Skin of body (tissue), 2 donors: ENCODE results near the gene USP34.

DNA sequence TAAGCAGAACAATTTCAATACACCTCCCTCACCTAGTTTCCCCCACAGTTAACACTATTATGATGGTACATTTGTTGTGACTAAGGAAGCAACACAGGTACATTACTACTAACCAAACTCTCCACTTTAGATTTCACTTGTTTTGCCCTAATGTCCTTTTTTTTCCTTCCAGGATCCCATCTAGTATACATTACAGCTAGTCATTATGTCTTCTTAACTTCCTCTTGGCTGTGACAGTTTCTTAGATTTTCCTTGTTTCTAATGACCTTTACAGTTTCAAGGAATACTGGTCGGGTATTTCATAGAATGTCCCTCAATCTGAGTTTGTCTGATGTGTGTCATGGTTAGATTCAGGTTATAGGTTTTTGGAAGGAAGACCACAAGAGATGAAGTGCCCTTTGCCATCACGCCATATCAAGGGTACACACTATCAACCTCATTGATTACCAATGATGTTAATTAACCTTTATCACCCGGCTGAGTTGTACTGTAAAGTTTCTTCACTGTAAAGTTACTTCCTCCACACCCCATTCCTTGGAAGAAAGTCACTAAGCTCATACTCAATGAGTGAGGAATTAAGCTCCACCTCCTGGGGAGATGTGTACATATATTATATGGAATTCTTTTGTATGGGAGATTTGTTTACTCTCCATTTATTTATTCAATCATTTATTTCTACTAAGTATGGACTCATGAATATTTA lies 56.6 kb downstream of the C2orf74 start:
- RAMPAGE, long total RNA = no peak

GRCh38 chr2:61266433-61267189 lies 104.6 kb downstream of the C2orf74 start:
- RAMPAGE, long total RNA = no peak

GRCh38 chr2:61287259-61287803 lies 125.3 kb downstream of the C2orf74 start:
- RAMPAGE, long total RNA = no peak

- RAMPAGE, long total RNA = no peak
Measured at GRCh38 chr2:61426211-61426713, 44.6 kb downstream of the USP34 start.

DNA sequence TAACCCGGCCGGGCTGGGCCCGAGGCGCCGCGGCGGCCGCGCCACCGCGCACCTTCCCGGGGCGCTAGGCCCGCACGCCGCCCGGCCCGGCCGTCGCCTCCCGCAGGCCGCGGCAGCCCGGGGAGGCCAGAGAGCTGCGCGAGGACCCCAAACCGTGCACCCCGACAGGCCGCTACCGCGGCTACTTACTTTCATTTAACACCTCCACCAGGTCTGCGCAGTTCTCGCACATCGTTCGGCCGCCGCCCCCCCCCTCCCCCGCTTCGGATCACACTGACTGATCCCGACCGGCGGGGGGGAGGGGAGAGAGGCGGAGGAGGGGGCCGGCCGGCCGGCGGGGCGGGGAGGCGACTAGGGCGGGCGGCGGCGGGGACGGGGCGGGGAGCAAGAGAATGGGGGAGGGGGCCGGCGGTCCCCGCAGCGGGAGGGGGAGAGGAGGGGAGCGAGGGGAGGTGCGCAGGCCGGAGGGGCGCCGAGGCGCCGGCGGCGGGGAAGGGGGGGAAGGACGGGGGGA lies 369 bp downstream of the USP34 start:
- RAMPAGE, long total RNA = no peak

- RAMPAGE, long total RNA = start-site peak on the plus strand at chr2:61471307-61471386, 19 and 12 reads in 2 replicates
Measured at GRCh38 chr2:61470975-61471883, at the start of gene USP34. TSS of gene USP34 (minus strand) at chr2:61471087.

DNA sequence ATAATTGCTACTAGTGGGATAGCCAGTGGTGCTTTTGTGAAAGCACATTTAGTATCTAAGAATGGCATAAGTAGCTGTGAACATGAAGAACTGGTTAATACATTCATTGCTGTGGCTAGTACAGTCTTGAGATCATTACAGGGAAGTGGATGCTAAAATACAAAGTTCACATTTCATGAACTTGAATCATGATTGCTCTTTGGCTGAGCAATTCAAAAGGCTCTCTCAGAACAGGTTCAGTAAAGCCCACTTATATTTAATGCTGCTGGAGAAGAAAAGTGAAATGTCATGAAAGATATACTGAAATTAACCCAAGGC lies 132.3 kb upstream of the XPO1 start:
- RAMPAGE, long total RNA = no peak

GRCh38 chr2:61867724-61868858 lies 14.2 kb upstream of the FAM161A start:
- RAMPAGE, long total RNA = no peak

- RAMPAGE, long total RNA = no peak
Measured at GRCh38 chr2:62195119-62195582, 764 bp upstream of the B3GNT2 start.

DNA sequence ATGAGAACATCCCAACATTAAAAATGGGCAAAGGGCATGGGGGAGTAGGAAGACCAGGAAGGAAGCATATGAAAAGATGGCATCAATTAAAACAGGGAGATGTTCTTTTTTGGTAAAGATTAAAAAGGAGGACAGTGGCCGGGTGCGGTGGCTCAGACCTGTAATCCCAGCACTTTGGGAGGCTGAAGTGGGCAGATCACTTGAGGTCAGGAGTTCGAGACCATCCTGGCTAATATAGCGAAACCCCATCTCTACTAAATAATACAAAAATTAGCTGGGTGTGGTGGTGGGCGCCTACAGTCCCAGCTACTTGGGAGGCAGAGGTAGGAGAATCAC lies 14.4 kb downstream of the B3GNT2 start:
- RAMPAGE, long total RNA = no peak

GRCh38 chr2:62309786-62310270 lies 113.9 kb downstream of the B3GNT2 start:
- RAMPAGE, long total RNA = no peak

DNA sequence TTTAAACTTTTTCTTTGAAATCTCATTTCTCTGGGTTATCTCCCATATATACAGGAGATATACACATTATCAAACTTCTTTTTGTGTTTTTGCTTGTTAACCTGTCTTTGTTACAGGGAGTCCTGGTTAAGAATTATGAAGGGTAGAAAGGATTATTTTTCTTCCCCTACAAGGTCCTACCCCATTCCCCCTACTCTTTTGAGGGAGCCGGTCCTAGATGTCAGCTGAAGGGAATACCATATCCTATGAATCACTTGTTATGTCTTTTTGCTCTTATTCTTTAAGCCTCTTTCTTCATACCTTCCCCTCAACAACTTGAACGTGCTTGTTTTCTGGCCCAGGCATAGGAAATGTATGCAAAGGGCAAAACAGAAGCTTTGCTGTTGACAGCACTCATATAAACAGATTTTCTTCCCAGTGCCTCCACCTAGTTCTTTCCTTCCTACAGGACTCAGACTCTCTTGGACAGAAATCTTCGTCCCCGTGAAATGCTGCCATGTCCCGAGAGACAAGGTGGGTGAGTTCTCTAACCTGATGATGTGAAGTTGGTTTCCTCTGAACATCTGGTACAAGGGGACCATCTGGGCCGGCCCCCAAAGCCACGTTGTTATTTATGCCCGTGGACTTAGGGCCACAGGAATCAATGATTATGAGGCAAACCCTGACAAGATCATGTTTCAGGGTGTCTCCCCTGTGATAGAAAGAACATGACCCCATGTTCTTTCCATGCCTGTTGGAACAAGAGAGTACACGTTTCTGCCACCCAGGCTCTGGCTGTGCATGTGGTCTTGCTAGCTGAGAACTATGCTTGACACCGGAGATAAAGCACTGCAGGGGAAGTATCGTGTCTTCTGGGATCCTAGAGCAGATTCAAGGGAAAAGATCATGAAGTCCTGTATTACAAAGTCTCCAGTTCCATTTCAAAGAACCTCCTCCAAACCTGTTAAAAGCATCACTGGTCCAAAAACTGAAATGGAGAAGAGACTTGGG lies 64.4 kb downstream of the TMEM17 start:
- RAMPAGE, long total RNA = no peak

GRCh38 chr2:62653840-62654078 lies 51.8 kb upstream of the EHBP1 start:
- RAMPAGE, long total RNA = no peak

DNA sequence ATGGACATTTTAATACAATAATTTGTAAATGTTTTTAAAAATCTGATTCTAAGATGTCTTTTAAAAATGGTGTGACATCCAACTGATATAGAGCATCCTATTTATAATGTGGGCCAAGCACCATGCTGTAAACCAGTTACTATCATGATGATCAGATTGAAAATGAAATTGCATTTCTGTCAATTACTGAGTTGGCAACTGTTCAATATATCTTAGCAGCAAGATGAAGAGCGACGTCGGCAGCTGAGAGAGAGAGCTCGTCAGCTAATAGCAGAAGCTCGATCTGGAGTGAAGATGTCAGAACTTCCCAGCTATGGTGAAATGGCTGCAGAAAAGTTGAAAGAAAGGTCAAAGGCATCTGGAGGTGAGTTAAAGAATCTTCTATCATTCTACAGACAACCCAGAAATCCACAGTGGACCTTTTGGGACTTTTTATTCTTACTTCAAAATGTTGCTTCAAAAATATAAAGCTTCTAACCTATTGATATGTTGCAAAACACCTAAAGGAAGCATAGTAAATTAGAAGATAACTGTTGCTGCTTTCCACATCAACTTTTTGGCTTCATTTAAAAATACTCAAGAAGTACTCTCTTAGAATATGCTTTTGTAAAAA lies 71.6 kb upstream of the OTX1 start:
- RAMPAGE, long total RNA = no peak

DNA sequence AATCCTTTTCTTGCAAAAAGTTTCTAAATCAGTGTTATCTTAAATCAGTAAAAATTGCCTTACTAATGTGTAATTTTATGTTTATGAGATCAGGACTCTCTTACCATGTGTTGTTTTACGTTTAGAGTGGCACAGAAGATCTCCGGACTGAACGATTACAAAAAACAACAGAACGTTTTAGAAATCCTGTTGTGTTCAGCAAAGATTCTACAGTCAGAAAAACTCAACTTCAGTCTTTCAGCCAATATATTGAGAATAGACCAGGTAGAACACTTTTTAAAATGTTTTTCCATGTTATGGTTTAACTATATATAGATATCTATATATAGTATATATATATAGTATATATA lies 57.2 kb upstream of the OTX1 start:
- RAMPAGE, long total RNA = no peak

DNA sequence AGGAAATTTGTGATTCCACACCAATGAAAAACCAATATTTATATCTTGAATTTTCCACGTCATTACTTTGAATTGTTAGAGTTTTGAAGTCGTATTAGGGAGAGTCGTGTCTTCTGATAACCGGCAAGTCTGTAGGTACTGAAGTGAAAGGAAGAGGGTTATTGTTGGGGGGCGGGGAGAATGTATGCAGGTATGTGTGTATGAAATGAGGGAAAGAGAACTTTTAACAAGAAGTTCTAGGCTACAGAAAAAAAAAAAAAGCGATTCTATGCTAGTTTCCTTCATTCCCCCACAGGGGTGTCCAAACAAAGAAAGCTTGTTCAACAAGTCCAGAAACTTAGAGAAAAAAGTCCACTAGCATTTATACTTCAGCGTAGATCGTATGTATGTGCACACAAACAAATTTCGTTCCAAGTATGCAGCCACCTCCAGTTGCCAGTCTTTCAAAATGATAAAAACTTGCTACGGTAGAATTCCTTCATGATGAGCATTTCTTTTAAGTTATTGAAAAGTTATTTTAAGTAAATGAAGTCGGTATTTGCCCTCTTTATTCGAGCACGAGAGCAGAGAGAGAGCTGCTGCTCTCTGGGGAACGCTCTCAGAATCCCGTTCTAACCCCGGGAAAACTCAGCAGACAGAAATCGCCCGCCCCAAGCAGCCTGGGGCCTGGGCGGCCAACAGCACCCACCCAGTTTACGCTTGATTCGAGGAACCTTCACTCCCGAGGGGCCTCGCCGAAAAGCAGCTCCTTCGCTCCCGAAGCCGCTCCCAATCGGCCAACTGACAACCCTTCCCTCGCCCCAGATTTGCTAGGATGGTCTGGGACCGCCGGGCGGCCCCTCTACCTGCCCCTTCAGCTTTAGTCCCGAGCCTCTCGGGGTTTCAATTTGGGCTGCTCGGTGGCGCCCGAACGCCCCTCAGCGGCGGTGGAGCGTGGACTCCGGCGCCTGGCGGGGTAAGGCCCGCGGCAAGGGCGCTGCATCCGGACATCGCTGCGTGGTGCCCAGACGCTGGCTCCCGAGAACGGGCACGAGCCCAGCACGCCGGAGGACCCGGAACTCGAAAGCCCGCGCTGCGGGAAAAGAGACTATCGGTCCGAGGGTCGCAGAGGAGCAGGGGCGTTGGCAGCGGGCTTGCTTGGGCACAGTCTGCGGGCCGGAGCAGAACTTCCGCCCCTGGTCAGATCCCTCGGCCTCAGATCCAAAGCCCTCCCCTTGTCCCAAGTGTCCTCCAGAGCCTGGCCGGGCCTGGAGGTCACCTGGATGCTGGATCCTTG lies 3.4 kb upstream of the OTX1 start:
- RAMPAGE, long total RNA = no peak

DNA sequence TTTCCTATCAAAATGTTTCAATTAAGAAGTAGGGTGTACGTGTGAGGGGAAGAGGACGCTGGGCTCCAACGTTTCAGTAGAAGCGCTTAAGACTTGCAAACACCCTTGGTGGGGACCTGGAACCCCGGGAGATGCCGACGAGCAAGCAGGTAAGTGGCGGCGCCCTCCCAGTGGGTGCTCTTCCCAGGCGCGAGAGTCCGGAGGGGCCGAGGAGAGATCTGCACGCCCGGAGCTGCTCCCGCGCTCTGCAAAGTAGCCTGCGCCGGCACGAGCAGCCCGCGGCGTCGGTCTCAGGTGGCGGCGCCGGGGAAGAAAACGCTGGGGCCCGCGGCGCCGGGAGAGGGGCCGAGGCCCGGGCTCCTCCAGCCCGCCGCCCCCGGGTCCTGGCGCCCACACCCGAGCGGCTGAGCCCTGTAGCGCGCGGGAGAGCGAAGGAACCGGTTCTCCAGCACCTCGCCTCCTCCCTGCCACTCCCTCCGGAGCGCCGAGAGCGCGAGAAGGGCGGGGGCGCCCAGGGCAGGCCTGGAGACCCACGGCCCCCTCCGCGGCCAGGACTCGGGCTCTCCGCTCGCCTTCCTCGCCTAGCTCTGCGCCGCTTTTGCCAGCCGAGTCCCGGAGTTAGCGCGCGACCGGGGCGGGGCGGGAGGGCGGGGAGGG lies 498 bp upstream of the OTX1 start:
- RAMPAGE, long total RNA = no peak

- RAMPAGE, long total RNA = no peak
Measured at GRCh38 chr2:63613736-63614126, 25.0 kb downstream of the MDH1 start.

GRCh38 chr2:63614988-63615455 lies 26.3 kb downstream of the MDH1 start:
- RAMPAGE, long total RNA = no peak

- RAMPAGE, long total RNA = no peak
Measured at GRCh38 chr2:63821992-63822353, 19.7 kb upstream of the UGP2 start.